Pulmonary lymph node (tissue), 1 donor: ENCODE measurements around a stretch of chr15.

DNA sequence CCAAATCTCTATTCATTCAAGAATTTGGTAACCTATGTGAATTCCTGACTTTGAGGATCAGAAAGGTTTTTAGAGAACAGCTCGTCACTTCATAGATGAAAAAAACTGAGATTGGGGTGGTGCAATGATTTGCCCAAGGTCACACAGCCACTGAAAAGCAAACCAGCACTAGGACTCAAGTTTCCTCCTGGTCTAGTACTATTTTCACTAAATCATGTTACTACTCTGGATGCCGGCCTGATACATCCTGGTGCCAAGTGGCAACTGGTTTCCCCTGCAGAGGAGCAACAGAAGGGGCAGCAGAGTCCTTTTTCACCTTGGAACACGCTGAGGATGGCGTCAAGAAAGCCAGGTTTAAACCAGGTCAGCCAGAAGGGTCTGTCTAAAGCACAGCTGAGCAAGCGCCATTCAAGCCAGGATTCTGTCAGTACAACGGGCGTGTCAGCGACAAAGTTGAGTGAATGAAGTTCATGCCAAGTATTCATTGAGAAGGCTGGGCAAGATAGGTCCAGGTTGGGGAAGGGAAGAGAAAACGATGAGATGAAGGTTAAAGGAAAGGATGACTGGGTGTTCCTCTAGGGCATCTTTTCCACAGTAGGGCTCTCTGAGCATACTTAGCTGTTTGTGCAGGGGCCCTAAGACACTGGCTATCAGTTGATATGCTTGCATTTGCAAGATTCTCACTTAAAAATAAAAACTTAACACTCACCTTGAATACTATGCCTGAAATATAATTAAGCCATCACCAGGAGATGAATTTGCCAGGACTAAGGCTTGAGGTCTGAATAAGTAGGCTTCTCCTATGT lies 88.2 kb downstream of the FBN1 start:
- PRO-cap = no peak

DNA sequence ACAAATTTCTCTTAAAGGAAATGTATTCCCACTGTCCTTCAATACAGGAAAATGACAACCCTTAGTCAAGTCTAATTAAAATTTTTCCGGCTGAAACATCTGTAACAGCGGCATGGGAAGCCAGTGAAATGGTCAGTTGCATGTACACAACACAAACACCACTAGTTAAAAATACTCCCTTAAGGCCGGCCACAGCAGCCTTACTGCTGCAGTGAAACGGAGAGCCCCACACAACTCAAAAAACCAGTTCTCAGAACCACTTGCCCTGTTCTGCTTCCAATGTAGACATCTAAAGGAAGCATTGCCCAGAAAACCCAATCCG lies 1.8 kb downstream of the FBN1 start:
- PRO-cap = no peak

DNA sequence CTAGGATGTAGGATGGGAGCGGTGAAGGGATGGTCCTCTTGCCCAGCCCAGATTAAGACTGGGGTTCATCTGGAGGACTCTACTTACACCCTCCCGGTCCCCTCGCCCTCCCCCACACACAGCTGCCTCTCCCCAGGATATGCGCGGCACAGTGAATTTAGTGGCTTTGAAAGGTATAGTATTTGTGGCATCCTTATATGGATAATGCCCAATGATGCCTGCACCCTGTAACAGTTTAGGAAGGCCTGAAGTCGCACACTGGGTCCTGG lies 900 bp upstream of the FBN1 start:
- PRO-cap = no peak

- PRO-cap = no peak
These were observed 43.7 kb downstream of the CEP152 start for GRCh38 chr15:48766947-48767740.

- PRO-cap = no peak
These were observed 18.9 kb downstream of the EID1 start for GRCh38 chr15:48896502-48897472.

- PRO-cap = no peak
These were observed 6.1 kb downstream of the COPS2 start for GRCh38 chr15:49149135-49149864.

DNA sequence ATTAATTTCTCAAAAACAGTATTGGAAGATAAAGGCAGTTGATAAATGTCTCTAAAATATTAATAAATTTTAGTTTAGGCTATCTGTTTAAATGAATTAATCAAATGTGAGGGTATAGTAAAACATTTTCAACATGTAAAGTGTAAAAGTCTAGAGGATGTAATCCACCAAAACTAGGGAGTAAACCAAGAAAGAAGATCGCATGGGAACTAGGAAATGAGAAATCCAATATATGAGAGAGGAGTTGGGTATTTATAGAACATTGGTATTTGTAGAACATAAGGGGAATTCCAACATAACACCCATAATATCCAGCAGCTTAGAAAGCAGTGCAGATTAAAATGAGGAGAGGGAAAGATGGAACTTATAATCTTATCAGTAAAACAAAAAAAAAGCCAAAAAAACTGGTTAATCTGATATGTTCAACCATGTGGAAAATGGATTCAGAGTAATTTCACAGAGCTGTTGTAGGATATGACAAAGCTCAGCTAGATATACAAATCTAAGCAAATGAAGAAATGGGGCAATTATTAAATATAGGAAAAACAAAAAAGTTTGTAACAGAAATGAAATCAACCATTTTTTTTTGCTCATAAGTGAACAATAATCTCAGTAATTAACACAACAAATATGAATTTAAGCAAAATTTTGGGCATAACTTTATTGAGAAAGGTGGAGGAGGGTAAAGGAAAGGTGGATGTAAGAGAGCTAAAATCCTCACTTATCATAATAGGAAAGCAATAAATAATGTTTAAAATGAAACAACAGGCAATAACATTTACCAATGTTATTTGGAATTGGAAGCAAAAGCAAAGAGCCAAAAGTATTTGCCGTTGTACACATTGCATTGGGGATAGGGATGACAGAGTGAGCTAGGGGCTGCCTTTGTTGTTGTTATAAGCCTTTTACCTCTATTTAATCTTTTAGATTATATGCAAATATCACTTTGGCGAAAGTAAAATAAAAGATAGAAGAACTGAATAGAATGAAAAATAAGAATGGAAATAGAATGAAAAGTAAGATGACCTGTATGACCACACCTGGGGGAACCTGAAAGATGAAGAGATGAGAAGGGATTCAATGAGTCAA lies 74.8 kb downstream of the GALK2 start:
- PRO-cap = no peak

DNA sequence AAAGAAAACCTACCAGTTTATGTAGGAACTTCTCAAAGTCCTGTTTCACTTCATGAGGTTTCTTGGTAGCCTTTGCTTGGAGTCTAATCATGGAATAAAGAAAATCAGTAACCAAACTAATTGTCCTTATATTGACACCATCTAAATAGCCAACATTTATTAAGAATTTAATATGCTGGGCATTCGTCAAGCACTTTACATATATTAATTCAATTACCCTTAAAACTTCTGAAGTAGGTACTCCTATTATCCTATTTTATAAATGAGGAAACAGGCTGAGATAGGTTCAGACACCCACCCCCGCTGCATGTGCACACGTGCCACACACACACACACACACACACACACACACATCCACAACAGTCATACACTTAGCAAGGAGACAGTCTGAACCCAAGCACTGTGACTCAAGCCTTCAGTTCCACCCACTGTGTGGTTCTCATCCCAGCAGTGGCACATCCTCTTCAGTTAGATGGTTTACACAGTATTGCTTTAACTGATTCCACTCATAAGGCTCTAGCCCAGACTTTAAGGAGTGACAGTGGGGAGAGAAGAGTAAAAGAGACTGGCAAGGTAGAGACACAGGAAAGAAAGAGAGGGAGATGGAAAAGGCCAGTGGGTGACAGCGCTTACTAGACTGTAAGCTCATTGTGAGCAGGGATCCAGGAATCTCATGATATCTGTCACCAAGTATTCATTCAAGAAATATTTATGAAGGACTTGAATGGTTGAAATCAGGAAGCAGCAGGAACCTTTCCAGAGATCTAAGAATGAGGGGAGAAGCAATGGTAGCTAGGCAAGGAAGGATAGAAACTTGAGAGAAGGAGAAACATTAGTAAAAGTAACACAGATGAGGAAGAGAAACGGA lies 91.0 kb upstream of the FGF7 start:
- PRO-cap = no peak

- PRO-cap = no peak
These were observed 45.5 kb downstream of the FGF7 start for GRCh38 chr15:49468579-49468970.

- PRO-cap = no peak
These were observed 30.6 kb downstream of the ATP8B4 start for GRCh38 chr15:50088432-50088821.

DNA sequence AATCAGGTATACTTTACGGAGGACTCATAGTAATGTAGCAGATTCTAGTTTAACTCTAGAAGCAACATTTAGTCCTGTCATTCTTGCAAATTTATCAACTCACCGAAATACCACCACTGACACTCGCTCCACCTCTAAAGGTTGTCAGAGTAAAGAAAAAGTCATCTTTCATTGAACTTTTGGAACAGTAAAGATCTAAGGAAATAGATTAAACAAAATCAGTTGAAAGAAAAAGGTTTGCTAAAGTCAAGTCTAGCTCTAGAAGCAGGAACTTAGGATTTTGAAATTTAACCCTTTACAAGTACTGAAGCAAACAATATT lies 8.8 kb downstream of the ATP8B4 start:
- PRO-cap = no peak

DNA sequence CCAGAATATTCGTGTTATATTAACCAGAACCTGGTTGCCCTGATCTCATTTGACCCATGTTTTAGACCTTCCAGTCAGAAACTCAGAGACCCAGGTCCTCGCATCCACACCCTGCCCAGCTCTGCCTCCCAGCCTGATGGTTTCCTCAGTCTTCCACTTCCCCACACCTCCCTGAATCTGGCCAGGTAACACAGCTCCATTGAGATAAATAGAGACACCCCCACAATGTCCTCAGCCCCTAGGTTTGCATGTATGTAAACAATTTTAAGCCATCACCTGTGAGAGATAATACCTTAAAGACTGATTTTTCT lies 27.1 kb downstream of the HDC start:
- PRO-cap = no peak

DNA sequence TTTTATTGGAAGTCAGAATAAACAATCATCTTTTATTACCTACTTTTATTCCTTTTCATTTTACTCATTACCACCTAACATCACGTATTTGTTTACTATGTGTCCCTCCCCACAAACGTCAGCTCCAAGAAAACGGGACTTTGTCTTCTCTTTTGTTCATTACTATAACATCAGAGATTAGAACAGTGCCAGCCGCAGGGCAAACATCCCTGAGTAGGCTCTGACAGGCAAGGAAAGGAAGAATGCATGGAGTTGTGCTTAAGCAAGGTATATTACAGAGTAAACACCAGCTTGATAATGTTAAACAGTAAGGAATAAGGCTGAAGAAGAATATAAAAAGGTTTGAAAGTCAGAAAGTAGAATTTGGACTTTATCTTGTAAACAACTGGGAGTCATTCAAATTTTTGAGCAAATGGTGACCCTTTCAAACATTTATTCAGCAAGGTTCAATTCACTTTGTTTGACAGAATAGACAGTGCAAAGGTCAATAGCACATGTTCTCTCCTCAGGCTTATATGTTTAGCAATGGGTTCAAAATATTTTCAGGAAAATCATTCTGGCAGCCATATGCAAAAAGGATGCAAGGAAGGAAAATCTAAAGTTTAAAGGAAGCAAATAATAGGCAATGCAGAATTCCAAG lies 11.0 kb downstream of the GABPB1 start:
- PRO-cap = no peak

GRCh38 chr15:50351398-50352279 lies 3.4 kb downstream of the GABPB1 start:
- PRO-cap = bidirectional peak, plus-strand start at chr15:50351764, minus-strand start at chr15:50351726

- PRO-cap = no peak
These were observed 1.7 kb upstream of the GABPB1 start for GRCh38 chr15:50356409-50357429.

DNA sequence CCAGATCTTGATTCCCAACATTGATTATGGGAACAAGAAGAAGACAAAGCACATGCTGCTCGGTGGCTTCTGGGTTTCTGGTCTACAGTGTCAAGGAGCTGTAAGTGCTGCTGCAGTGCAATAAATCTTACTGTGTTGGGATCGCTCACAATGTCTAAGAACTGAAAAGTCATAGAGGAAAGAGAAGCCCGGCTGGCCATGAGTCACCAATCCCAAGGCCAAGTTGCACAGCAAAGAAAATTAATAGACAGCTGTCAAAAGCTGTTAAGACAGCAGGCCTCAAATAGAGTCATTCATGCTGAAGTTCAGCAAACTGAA lies 33.2 kb upstream of the SPPL2A start:
- PRO-cap = no peak

DNA sequence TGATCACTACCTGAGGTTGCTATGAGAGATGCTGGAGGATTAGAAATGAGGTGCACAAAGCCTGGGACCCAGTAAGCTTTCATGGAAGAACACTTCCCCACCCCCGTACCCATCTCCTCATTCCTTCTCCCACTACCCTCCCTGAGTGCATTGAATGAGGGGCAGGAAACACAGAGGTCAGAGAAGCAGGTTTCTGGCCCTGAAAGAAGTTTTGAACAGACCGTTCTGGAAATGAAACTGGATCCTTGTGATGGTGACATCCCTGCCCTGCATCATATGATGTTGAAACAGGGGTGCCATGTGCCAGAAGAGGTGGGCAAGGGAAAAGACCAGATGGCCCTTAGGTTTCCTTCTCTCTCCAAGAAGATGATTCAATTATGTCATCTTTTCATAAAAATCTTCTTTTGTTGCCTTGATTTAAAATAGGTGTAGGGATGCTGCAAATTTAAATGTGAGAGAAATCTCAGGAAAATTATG lies 19.7 kb upstream of the TNFAIP8L3 start:
- PRO-cap = no peak

DNA sequence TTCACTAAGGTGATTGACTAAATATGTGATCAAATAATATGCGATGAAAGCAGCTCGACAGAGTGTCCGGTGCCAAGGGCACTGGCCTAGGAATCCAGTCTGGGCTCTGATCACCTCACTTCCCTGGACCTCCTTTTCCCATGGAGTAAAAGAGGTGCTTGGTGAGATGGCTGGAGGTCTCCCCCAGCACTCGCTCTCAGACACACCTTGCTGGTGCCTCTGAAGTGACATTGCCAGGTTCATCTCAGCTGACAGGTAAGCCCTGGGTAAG lies 65.3 kb upstream of the TNFAIP8L3 start:
- PRO-cap = no peak

DNA sequence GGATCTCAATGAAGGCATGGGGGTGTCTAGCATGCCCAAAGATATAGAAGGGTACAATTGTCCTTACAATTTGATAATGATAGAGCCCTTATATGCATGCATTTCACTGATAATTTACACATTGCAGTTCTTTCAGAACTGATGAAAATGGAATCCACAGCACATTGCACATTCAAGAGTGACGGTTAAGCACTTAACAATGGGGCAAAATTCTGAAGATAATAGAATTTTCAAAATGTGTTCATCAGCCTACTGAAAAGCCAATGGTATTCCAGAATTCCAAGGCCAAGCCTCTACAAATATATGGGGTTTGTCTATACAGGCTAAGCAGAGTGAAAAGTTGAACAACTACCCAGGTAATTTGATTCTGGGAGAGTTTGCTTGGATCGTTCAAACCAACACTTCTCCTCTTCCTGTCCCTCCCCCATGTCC lies 113.6 kb upstream of the TNFAIP8L3 start:
- PRO-cap = no peak

GRCh38 chr15:51331938-51332776 lies 6.2 kb downstream of the CYP19A1 start:
- PRO-cap = no peak